Foreskin keratinocyte (primary cell): ENCODE data around the gene FAM89A.

DNA sequence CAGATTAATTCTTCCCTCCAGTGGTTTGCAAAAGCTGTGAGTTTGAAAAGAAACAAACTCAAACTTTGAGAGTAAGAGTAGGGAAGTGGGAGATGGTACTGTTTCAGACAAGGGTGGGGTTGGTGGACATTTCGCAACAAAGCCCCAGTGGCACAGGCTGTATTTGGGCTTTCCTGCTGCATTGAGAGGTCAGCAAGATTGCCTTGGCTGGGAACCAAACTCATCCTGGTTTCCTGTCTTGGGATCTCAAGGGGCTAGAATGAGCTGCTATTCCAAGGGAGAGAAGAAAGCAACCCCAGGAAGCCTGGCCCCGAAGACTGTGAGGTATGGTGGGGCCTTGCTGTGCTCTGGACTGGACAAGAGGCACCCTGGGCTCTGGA, 64.6 kb upstream of the GALNT2 start:
- RAMPAGE, total RNA = no peak

GRCh38 chr1:230011504-230012225, 55.4 kb upstream of the GALNT2 start:
- RAMPAGE, total RNA = no peak

DNA sequence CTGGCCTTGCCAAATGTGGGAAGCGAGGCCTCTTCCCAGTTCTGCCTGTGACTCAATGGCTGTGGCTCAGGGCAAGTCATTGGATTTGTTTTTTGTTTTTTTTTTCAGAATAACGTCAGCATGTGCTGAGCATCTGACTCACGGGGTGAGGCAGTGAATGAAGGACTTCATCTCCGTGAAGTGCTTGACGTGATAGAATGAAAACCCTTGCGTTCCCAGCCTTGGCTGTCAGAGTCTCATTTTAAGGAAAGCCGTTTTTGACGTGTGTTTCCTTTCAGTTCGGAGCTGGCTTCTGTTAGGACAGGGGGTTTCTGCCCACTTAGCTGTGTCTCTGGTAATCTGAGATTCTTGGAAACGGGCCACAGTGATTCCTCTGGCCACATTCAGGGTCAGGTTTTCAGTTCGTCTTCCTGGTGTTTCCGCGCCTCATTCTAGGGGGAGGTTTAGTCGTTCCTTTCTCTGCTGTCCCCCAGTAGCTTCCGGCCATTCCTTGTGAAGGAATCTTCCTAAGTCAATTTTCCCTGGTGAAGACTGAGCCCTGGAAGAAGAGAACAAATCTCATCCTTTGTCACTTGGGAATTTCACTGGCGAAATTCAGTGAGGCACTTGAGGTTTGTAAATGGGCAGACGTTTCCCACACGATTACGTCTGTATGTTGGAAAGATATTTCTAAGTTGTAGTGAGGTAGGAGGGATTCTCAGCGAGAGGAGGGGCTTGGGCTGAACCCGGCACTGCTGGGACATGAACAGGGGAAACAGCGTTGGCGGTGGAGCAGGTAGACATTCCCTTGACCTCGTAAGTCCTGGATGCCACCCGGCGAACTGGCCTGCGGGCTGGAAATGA, 47.0 kb downstream of the GALNT2 start:
- RAMPAGE, total RNA = no peak

DNA sequence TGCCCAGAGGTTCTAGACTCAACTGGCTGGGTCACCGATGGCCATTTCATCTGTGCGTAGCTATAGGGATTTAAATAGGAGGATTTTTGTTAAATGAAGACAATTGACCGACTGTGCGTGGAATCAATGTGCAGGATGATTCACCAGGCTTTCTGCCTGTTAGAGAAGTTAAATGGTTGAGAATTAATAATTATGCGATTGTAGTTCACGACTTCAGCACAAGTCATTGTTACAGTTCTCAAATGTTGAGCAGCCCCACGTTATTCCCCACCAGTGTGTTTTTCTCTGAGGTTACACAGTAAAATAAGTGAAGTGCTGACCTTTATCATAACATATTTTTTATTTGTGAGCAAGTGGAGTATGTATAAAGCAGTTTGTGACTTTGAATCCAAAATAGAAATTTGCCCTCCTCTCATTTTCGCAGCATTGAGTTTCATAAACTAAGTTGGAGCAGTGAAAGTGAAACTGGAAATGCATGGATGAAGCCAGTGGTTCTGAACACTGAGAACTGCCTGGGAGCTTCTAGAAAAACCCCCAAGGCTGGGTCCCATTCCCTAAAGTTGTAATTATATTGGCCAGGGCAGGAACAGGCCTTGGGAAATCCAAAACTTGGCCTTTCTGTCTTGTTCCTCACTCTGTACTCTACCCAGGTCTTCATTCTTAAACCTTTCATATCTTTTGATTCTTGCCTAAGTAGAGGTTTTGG, 102.6 kb downstream of the GALNT2 start:
- RAMPAGE, total RNA = no peak

DNA sequence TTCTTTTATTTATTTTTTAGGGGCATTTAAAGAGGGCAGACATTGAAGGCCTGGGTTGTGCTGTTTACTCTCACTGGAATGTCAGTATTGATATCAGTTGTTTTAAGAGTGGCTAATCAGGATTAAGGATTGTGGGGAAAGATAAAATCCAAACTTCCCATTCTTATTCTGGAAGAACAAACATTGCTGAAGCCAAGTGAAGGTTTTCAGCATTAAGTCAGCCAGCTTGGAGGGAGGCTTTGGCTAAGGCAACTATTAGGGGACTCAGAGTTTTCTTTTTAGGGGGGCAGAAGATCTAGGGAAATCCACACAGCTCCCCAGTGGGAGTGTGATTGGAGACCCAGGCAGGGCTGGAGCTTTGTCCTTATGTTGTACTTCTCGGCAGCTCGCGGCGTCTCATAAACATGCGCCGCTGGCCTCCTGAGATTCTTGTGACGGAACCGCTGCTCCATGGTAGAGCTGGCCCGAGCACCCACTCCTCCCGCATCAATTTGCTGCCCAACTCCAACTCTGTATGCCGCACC, 143.8 kb downstream of the GALNT2 start:
- RAMPAGE, total RNA = no peak

DNA sequence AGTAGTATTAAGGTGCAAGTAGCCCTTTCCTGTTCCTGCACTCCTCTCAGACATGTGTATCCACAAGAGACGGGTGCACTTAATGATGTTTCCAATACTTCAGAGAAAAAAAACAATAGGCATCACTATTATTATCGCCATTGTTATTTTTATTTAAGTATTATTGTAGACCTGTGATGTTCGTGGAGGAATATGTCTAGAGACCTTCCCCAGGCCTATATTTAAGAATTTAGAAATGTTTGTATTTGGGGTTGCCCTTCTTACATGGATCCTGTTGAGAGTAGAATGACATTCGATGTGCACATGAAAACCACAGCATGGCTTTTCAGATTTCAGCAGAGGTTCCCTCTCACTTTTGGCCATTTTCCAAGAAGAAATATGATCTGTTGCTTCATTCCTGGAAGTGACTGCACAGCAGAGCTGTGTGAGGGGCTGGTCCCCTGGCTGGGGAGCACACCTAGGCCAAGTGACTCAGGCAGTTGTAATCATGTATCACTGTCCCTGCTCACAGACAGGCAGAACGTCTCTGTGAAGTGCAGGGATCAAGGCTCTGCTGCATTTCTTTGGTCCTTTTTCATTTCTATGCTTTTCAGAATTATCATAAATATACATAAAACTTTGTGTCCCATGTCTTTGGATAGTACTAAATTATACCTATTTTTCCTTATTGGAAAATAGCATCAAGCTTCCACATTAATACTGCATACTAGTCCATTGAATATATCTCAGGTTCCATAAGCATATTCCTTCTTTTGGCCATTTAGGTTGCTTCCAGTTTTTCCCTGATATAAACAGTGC, 32.3 kb downstream of the AGT start:
- RAMPAGE, total RNA = no peak

GRCh38 chr1:230713301-230713805, 569 bp downstream of the AGT start:
- RAMPAGE, total RNA = no peak

DNA sequence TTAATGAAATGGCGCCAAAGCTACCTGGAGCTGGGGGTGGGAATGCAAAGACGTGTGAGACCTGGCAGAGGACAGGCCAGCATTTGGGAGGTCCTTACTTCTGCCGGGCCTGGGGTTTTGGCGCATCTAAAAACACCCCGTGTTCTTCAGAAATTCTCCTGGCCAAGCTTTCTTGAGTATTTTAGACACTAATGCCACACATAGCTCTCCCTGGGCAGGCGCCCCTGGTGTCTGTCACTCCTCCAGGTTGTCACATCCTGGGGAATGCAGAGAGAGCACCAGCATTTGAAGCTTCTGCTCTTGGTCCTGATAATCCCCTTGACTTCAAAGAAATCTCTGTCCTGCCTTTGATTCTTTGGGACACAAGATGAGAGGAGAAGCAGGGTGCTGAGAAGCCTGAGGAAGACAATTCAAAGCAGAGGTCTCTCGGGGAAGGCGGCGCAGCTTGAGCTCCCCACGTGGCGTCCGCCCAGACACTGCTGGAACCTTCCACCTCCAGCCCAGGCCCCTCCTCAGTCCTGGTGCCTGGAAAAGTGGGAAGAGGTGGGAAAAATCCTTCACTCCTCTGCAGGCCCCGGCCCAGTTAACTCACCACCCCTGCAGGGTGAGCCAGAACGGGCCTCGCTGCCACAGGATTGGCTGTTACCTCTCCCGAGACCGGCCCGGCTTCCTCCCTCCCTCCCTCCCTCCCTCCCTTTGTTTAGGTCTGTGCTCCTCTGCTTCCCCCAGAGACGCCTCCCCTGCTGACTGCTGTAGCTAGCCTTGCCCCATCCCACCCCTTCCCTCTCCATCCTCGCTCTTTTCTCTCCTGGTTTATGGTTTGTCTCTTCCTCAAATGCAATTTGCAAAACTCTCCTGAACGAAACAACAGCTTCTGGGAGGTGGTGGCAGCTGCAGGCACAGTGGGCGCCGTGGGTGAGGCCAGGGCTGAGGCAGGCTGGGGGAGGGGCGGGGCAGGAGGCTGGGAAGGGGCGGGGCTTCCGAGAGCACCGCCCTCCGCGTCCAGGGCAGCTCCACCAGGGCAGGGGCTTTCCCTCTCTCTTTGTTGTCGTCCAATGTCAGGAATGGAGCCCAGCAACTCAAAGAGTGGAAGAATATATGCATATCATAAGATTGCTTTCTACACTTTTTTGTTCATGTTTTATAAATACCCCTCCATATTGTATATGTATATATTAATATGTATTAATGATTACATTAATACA, 6.4 kb downstream of the CAPN9 start:
- RAMPAGE, total RNA = no peak

DNA sequence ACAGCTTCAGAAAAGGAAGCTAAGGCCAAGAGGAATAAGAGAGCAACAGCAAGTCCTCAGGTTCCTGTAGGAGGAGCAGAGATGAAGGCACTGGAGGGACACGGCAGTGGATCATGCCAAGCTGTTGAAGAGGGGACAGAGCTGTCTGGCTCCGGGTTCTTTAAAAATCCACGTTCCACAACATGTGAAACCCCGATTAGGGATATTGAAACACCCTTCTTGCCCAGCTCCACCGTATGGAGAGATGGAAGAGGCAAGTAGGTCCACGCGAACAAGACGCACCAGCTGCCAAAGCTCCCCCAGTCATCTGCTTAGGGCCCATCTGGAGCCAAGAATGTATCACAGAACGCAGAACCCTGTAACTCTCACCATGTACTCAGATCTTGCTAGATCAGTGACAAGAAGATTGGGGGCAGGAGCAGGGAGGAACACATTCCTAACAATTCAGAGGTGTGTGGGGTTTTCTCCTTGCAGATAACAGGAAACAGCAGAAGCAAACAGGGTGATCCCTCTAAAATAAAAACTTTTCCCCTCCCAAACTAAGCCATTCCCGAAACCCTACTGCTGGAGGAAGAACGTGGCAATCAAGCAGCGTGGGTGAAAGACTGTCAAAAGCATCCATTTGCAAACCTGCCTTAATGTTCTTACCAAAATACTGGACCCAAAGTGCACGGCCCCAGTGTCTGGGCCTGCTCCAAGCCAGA, 3.8 kb downstream of the C1orf198 start:
- RAMPAGE, total RNA = no peak

- RAMPAGE, total RNA = no peak
Observed at GRCh38 chr1:230938948-230939525, 39.6 kb downstream of the TTC13 start.

DNA sequence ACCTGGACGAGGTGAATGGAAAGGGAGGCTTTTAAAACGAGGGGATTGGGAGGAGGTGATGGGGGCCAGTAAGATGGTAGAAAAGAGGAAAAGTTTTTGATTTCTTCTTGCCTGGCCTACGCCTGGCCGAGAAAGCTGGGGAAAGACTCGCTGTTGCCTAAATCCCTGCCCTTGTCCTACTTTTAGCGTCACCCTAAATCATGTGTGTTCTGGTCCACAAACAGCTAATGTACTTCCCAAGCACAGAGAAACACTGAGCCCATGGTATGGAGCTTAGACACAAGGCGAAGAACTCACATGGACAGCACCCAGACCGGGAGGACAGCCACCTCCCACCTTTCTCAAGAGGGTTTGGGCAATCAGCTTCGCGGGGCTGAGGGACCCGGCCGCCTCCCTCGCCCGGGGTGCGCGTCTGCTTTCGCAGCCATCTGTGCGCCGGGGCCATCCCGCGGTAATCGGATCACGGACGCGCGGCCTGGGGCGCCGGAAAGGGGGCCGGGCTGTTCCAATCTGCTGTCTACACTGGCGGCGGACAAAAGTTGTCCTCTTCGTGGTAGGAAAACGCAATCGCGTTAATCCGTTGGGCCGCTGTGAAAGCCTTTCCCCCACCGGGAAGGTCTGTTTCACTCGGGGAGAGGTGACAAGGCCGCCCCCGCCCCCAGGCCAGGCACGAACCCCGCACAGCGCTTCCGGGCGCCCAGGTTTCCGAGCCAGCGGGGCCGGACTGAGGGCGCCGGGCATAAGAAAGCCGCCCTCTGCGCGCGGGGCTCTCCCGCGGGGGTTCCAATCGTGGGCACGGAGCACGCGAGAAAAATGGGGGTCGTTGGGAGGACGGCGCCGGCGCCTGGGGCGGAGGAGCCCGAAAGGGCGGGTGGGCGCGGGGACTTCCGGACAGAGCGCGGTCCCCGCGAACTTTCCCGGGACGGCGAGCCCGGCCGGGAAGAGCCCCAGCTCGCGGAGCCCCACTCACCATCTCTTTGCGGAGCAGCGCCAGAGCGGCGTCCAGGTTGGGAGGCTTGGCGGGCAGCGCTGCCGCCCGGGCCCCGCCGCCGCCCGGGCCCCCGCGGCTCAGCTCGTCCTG, 763 bp downstream of the FAM89A start:
- RAMPAGE, total RNA = no peak

DNA sequence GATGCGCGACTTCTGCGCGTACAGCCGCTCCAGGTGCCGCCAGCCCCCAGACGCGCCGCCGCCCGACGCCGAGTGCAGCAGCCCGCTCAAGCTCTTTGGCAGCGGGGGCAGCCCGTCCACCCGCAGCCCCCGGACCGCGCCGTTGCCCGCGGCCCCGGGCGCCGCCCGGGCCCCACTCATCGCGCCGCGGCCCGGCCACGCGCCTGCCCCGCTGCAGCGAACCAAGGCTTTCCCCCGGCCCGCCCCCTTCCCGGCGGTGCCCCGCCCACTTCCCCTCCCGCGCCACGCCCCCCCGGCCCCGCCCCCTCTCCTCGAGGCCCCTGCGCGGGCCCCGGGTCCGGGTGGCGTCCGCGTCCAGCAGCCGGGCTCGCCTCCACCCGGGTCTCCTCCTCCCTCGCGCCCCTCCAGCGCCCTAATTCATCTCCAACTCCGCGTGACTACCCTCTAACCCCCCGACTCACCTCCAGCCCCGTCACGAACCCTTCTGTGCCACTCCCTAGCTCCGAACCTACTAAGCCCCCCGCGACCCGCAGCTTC, at the start of gene FAM89A:
FAM89A (minus strand) TSS at position 223 of the 537 bp plus-strand sequence.
- RAMPAGE, total RNA = no peak

DNA sequence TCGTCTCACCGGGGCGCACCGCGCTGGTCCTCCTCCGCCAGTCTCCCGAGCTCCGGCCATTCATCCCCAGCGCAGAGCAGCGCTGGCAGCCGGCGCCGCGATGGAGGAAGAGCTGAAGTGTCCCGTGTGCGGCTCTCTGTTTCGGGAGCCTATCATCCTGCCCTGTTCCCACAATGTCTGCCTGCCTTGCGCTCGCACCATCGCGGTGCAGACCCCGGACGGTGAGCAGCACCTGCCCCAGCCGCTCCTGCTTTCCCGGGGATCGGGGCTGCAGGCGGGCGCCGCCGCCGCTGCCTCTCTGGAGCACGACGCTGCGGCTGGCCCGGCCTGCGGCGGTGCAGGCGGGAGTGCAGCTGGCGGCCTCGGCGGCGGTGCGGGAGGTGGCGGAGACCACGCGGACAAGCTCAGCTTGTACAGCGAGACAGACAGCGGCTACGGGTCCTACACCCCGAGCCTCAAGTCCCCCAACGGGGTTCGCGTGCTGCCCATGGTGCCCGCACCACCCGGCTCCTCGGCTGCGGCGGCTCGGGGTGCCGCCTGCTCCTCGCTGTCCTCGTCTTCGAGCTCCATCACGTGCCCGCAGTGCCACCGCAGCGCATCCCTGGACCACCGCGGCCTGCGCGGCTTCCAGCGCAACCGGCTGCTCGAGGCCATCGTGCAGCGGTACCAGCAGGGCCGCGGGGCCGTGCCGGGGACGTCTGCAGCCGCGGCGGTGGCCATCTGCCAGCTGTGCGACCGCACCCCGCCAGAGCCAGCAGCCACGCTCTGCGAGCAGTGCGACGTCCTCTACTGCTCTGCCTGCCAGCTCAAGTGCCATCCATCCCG, 1.2 kb downstream of the TRIM67 start:
- RAMPAGE, total RNA = no peak

DNA sequence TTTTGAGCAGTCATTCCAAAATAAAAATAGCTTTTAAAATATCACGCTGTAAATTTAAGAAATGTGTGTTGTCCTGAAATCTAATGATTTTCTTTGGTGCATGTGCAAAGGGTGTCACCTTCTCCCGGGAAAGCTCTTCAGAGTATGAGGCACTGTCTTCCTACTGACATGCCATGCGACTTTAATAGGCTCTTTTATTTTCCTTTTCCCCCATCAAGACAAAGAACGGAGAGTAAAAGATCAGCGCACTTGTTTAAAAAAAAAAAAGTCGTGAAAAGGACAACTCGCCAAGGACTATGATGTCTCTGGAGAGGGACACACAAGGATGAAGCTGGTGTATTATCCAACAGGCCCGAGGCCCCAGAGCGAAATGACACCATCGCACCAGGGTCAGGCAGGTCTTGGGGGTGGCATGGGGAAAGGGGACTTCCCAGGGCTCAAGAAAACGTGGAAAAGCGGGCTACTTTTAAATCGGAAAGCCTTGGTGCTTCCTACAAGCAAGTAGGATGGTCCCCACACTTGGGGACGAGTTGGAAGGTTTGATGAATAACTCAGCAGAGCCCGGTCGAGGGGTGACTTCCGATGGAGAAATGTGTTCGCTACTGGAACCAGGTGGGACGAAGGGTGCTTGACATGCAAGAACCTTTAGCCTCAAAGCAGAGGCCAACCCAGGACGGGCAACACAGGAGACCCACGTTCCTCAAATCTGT, 539 bp downstream of the C1orf131 start:
- RAMPAGE, total RNA = no peak

GRCh38 chr1:231272045-231272578, 31.1 kb downstream of the GNPAT start:
- RAMPAGE, total RNA = no peak

DNA sequence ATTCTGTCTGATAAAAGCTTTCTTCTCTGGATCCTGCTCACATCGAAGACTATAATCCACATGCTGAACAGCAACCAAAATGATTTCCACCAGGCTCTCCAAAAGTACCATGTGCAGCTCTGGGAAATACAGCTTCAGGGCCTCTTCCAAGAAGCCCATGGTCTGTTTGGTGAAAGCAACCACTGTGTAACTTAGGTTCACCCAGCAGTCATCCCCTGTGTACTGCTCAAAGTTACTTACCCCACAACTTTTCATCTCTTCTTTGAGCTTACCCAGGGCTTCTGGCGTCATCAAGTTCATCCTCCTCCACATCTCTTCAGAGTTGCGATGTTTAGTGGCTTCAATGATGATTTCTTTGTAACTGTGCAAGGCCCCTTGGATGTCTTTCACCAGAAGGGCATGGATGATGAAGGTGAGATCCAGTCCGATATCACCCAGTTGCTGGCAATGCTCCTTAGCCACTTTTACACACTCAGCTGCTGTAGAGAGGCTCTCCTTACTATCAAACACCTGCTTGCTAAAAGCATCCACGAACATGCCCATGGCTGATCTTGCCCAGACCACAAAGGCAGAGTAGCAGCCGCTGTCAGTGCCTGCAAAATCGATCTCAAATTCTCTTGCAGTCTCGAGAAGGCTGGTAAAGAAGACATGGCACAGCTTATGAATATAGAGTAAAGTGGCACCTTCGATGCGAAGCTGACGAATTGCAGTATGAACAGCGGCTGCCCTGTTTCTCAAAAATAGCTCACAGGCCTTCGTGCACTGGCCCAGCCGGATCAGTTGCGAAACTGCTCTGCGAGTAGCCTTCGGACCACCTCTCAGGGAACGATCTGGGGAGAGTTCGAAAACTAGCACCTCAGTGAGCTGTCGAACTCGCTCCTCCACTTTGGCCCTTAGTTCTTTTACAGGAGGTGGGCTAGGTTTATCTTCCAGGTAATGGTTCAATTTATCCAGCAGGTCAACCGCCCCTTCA, 1.7 kb downstream of the EXOC8 start:
- RAMPAGE, total RNA = no peak

GRCh38 chr1:231420459-231420737, 1.7 kb downstream of the EGLN1 start:
- RAMPAGE, total RNA = no peak

GRCh38 chr1:231526417-231527298, 1.8 kb upstream of the TSNAX start:
- RAMPAGE, total RNA = no peak

DNA sequence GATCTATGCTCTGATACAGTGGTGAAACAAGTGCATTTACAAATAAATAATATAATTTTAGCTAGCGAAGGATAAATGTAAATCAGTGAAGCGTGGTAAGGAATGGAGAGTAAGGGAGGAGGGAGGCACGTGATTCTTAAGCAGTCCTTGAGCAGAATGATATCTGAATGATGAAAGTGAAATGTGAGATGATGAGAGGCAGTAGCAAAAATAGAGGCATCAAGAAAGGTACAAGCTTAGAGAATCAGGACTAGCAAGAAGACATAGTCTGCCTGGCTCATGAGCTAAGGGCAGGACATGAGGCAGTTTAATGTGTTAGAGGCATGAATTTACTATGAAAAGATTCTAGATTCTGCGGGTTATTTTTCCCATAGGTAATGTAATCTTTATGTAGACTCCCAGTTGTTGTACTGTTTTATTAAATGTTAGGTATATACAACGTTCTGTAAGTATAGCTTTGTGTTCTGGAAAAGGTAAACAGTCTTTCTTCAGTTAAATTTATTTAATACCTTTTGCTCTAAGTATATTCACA, 6.4 kb downstream of the TSNAX start:
- RAMPAGE, total RNA = no peak

DNA sequence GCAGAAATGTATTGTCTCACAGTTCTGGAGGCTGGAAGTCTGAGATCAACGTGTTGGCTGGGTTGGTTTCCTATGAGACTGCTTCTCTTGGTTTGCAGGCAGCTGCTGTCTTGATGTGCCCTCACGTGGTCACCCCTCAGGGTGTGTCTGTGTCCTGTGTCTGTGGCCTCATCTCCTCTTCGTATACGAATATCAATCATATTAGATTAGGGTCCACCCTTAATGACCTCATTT, 21.2 kb upstream of the DISC1 start:
- RAMPAGE, total RNA = no peak